NCI-H460 (cell line): Measurements from ENCODE around the gene PRPF4B.

RAMPAGE:
- cytosol, long total RNA: no peak
- long total RNA: no peak
- nucleus, long total RNA: no peak
Observed at GRCh38 chr6:3749939-3750895, 1.3 kb downstream of the PXDC1 start.

DNA sequence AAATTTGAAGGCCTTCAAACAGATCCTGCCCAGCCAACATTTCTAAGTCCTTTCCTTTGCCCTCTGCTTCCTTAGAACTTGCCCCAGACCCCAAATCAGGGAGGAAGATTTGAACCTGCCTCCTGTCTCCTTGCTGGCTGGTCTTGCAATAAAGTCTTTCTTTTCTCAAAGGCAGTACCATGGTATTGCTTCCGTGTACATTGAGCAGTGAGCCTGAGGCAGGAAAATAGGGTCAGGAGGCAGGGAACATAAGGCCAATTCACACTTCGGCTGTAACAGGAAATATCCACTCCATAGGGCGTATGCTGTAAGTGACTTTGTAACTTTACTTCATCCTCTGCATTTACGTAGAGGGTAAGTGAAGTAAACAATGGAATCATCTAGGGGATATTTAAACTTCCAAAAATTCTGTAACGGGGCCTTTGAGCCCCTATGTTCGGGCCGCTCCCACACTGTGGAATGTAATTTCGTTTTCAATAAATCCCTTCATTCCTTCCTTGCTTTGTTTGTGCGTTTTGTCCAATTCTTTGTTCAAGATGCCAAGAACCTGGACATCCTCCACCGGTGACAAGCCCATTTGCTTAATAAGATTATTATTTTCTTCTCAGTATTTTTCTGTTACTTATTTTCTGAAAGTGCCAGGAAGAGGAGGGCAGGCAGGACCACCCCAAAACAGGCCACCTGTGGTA, 2.0 kb upstream of the PXDC1 start:
RAMPAGE:
- cytosol, long total RNA: no peak
- long total RNA: no peak
- nucleus, long total RNA: no peak

DNA sequence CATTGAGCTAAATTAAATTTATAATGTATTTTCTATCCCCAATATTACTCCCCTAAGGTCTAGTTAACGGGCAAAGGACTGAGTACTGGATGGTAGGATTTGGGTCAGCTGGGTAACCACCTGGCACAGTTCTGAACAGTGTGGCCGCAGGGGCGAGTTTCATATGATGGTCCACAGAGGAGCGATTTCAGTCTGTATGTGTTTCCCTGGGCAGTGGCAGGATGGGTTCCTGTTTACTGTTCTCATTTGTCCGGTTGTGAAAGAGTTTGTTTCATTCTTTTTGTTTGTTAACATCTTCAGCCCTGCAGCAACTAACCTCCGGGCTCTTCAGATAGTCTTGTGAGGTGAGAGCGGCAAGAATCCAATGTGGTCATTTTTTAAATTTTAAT, 38.2 kb upstream of the PXDC1 start:
RAMPAGE:
- cytosol, long total RNA: no peak
- long total RNA: no peak
- nucleus, long total RNA: no peak

DNA sequence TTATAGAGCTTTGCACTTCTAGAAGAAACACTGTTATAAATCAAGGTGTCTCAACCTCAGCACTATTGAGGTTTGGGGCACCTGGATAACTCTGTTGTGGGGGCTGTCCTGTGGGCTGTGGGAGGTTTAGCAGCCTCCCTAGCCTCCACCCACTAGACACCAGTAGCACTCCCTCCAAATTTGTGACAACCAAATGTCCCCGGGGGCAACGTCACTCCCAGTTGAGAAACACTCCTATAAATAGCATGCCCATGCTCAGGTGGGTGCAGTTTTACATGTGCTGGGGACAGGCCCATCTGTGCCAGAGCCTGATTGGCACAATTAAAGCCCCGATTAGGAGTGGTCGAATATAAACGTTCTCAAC, 78.9 kb downstream of the FAM50B start:
RAMPAGE:
- cytosol, long total RNA: no peak
- long total RNA: no peak
- nucleus, long total RNA: no peak

DNA sequence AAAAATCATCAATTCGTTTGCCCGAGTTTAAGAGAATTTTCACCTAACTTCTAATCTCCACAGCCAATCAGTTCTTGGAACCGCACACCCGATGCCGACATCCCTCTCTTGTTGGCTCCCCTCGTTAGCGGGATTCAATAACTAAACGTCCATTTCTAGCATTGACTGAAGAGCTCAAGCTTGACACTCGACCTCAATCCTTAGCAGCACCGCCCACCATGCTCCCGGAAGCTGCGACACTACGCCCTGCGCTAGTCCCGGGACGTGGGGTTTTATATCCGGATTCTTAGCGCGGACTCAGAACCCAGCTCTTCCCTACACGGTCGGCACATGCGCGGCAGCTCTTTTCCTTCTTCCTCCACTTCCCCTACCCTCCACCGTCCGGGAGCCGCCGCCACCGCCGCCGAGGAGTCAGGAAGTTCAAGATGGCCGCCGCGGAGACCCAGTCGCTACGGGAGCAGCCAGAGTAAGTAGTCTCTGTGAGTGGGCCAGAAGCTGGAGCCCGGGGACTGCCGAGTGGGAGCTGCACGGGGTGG, at the start of gene PRPF4B:
Gene PRPF4B (plus strand): TSS at position 300 of the 536 bp plus-strand sequence.
RAMPAGE:
- cytosol, long total RNA: start-site peak on the plus strand centred at position 350 of the sequence, 117 bp wide, 714 and 456 reads in 2 replicates
- long total RNA: start-site peak on the plus strand centred at position 402 of the sequence, 36 bp wide, 90 and 169 reads in 2 replicates
- nucleus, long total RNA: start-site peak on the plus strand centred at position 376 of the sequence, 83 bp wide, 1,671 and 395 reads in 2 replicates

GRCh38 chr6:4087129-4087691, 8.3 kb upstream of the FAM217A start:
RAMPAGE:
- cytosol, long total RNA: no peak
- long total RNA: no peak
- nucleus, long total RNA: no peak

GRCh38 chr6:4250652-4250955, 115.2 kb upstream of the ECI2 start:
RAMPAGE:
- cytosol, long total RNA: no peak
- long total RNA: no peak
- nucleus, long total RNA: no peak

DNA sequence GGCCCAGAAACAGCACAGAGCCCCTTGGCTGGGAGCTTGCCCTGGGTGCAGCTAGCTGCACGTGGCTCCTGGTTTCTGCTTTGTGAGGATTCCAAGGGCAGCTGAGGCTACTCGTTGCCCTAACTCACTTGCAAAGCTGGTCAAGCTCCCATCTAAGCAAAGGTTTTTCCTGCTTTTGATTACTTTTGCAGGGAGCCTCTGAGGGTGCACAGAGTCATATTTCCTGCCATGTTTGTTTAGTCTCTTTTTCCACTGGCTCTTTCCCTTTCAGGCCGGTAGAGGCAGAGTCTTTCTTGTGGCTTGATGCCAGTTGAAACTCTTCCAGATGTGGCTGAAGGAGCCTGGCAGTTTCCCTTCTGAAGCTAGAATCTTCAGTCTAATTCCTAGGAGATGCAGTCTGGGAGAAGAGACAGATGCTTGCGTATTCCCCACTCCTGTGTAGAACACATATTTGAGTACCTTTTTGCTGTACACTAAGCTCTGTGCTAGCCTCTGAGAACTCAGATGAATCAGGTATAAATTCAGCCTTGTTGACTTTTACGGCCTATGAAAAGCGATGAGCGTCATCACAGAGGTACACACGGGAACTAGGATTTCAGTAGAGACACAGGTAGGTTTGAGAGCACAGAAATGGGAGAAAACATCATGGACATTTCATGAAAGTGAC, 118.6 kb upstream of the ECI2 start:
RAMPAGE:
- cytosol, long total RNA: no peak
- long total RNA: no peak
- nucleus, long total RNA: no peak

GRCh38 chr6:4446954-4447432, 311.6 kb upstream of the ECI2 start:
RAMPAGE:
- cytosol, long total RNA: no peak
- long total RNA: no peak
- nucleus, long total RNA: no peak

DNA sequence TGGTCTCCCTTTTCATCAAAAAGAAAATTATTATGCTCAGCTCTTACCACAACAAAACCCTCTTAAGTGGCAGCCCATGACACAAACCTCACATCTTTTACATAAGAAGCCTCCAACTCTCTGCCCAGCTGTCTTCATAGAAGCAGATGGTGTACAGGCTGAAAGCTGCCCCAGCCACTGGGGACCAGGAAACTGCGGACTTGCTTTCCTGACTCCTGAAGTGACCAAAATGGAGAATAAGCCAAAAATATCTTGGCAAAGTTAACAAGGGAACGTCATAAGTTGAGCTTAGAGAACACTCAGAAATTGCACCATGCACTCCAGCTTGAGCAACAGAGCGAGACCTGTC, 160.4 kb upstream of the CDYL start:
RAMPAGE:
- cytosol, long total RNA: no peak
- long total RNA: no peak
- nucleus, long total RNA: no peak

RAMPAGE:
- cytosol, long total RNA: no peak
- long total RNA: no peak
- nucleus, long total RNA: no peak
Observed at GRCh38 chr6:4660932-4661318, 115.3 kb upstream of the CDYL start.

DNA sequence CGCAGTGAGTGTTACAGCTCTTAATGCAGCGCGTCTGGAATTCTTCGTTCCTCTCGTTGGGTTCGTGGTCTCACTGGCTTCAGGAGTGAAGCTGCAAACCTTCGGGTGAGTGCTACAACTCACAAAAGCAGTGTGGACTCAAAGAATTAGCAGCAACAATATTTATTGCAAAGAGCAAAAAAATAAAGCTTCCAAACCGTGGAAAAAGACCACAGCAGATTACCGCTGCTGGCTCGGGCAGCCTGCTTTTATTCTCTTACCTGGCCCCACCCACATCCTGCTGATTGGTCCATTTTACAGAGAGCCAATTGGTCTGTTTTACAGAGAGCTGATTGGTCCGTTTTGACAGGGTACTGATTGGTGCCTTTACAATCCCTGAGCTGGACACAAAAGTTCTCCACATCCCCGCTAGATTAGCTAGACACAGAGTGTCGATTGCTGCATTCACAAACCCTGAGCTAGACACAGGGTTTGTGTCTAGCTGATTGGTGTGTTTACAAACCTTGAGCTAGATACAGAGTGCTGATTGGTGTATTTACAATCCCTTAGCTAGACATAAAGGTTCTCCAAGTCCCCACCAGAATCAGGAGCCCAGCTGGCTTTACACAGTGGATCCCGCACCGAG, 51.4 kb upstream of the CDYL start:
RAMPAGE:
- cytosol, long total RNA: no peak
- long total RNA: no peak
- nucleus, long total RNA: no peak

GRCh38 chr6:4774694-4775309, 1.4 kb upstream of the CDYL start:
RAMPAGE:
- cytosol, long total RNA: no peak
- long total RNA: no peak
- nucleus, long total RNA: no peak

DNA sequence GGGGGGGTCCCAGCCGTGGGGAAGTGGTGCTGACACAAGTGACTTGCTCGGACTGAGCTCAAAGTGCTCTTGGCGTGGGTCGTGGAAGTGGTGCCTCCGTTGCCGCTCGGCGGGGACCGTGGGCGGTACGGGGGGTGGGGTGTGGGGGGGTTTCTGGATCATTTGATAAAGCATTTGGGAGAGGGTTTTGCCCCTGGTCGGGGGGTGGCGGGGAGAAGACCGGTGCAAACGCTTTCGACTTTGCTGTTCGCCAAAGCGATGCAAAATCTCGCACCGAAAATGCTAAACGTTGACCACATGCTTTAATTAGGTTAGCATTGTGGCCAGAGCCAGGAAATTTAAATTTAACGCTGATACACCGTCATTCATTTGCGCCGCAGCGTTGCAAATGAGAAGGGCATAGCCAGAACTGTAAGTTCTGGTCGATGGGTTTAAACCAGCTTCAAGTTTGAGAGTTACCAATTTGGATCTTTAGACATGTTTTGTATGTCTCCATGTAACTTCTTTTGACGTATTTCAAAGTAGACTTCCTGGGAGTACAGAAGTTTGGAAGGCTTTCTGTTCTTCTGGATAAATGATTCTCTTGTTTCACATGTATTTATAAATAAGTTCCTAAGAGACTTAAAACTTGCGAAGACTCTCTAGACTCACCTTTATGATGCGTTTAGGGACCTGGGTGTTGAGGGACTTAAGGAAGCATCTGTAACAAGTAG, 980 bp downstream of the CDYL start:
RAMPAGE:
- cytosol, long total RNA: no peak
- long total RNA: no peak
- nucleus, long total RNA: no peak

RAMPAGE:
- cytosol, long total RNA: no peak
- long total RNA: no peak
- nucleus, long total RNA: no peak
Observed at GRCh38 chr6:4901538-4902187, 102.2 kb downstream of the RPP40 start.

RAMPAGE:
- cytosol, long total RNA: no peak
- long total RNA: no peak
- nucleus, long total RNA: no peak
Observed at GRCh38 chr6:4935252-4935992, 68.4 kb downstream of the RPP40 start.

RAMPAGE:
- cytosol, long total RNA: no peak
- long total RNA: no peak
- nucleus, long total RNA: no peak
Observed at GRCh38 chr6:4973582-4974411, 30.0 kb downstream of the RPP40 start.

RAMPAGE:
- cytosol, long total RNA: no peak
- long total RNA: no peak
- nucleus, long total RNA: no peak
Observed at GRCh38 chr6:5261856-5262209, 520 bp downstream of the FARS2 start.

DNA sequence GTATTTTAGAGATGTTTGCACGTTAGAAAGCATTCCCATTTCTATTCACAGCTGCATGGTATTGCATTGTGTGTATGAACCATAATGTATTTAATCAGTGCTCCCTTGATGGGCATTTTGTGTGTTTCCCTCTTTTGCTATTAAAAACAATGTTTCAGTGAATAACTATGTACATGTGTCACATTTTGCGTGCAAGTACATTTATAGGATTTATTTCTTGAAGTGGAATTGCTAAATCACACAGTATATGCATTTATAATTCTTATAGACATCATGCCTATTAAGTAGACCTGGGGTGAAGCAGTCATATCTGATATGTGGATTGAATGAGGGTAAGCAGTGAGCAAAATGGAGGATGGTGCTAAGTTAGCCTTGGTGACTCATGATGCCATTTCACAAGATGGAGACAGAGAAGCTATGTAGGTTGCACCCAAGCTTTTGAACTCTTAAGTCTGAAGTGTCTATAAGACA, 187.2 kb downstream of the FARS2 start:
RAMPAGE:
- cytosol, long total RNA: no peak
- long total RNA: no peak
- nucleus, long total RNA: no peak

DNA sequence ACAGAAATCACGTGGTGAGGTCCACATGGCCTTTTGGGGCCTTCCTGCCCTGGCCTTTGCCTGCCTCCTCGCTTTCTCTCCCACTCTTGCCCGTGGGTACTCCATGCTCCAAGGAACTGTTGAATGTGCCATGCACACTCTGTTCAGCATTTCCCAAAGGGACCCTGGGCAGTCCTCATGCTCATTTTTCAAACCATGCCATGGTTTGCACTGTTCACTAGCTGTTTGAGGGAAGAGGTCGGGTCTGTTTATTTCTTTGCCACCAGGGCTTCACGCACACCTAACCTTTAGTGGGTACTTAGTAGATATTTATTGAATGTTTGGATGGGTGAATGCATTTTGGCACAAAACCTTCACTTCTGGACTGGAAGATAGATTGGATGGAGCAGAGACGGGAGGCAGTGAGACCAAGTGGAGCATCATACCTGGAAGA, 191.0 kb downstream of the FARS2 start:
RAMPAGE:
- cytosol, long total RNA: no peak
- long total RNA: no peak
- nucleus, long total RNA: no peak